Measurements from ENCODE around the gene MEMO1.

- PRO-cap, 2 experiments = no peak in any of the 2 experiments
Observed at GRCh38 chr2:30979859-30980425, 158.3 kb downstream of the GALNT14 start.

- PRO-cap, 2 experiments = no peak in any of the 2 experiments
Observed at GRCh38 chr2:31227645-31227953, 6.4 kb upstream of the EHD3 start.

- PRO-cap, 2 experiments = no peak in any of the 2 experiments
Observed at GRCh38 chr2:31704441-31704939, 123.8 kb upstream of the SRD5A2 start.

- PRO-cap, 2 experiments = no peak in any of the 2 experiments
Observed at GRCh38 chr2:31905749-31906752, 104.8 kb downstream of the MEMO1 start.

- PRO-cap, 2 experiments = no peak in any of the 2 experiments
Observed at GRCh38 chr2:32008959-32009335, 1.9 kb downstream of the MEMO1 start.

GRCh38 chr2:32010696-32011934 is at the start of gene MEMO1:
Gene MEMO1 (minus strand): TSS chr2:32011008.
- PRO-cap, 2 experiments = peak in 2 of 2 experiments; most common plus-strand start chr2:32010821 (in 1); most common minus-strand start chr2:32010853 (in 2)

GRCh38 chr2:32062401-32062978 is 866 bp upstream of the SPAST start:
- PRO-cap, 2 experiments = no peak in any of the 2 experiments

GRCh38 chr2:32204380-32204955 is 38.8 kb downstream of the SLC30A6 start:
- PRO-cap, 2 experiments = no peak in any of the 2 experiments

DNA sequence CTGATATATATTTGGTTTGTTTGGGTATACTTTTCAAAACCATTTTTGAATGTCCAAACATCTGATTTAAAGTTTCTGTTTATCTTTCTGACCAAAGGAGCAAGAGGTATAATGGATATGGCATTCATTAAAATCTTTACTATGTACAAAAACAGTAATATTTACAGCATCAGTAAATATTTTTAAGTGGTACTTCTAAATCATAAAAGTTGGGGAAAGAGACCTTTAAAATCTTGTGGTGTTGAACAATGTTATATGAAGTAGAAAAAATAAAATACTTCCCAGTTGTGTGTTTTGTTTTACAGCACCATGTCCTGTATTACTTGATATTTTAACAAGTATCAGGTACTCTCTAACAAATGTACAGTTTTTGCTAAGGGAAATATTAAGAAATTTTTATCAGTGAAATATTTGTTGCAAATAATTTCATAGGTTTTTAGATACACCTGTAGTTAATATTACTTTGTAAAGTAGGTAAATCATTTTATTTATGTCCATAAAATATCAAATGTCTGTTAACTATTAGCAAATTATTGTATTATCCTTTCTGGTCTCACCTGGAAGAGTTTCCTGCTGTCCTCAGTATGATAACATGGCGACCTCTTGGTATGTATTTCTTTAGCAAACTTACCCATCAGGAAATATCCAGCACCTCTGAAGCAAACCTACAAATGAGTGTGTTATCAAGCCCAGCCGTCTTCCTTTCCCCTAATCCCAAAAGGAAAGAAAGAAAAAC is 28.7 kb downstream of the YIPF4 start:
- PRO-cap, 2 experiments = no peak in any of the 2 experiments

- PRO-cap, 2 experiments = no peak in any of the 2 experiments
Observed at GRCh38 chr2:32328831-32329629, 27.8 kb upstream of the BIRC6 start.

DNA sequence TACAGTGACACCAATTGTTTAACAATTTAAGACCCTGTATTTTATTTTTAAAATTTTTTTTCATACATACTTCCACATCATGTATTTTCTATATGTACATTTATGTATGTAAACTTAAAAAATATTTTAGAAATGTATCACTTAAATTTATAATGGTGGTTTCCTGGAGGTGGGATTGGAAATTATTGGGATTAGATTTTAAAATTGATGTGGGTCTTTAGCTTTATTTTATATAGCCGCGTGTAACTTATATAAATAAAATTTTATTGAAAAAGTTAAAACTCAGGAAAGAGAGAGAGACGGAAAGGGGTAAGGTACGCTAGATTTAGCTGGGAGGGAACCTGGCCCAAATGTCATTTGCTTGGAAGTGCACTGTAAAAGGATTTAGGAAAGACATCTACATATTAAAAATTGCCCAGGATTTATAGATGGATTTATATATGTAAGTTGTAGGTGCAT is 41.7 kb downstream of the BIRC6 start:
- PRO-cap, 2 experiments = no peak in any of the 2 experiments

DNA sequence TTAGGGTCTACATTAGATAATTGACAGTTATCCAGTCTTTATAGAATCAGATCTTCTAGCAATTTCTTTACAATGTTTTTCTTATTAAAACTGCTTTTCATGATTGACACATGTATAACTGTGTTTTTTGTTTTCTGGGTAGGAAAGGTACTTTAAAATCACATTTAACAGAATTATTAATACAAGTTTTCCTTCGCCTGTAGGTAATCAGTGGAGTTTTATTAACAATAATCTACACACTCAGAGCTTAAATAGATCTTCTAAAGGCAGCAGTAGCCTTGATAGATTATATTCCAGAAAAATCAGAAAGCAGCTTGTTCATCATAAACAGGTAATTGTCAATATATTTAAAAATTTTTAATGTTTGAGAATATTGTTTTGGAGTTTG is 116.1 kb downstream of the BIRC6 start:
- PRO-cap, 2 experiments = no peak in any of the 2 experiments

DNA sequence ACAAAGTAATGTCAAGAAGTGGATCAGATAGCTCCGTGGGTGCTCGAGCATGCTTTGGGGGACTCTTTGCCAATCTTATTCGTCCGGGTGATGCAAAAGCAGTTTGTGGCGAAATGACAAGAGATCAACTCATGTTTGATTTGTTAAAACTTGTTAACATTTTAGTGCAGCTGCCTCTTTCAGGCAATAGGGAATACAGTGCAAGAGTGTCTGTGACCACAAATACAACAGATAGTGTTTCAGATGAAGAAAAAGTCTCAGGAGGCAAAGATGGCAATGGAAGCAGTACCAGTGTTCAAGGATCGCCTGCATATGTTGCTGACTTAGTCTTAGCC is 128.2 kb upstream of the TTC27 start:
- PRO-cap, 2 experiments = no peak in any of the 2 experiments

- PRO-cap, 2 experiments = no peak in any of the 2 experiments
Observed at GRCh38 chr2:32617780-32618351, 10.0 kb upstream of the TTC27 start.

GRCh38 chr2:32900593-32900890 is 46.2 kb upstream of the LTBP1 start:
- PRO-cap, 2 experiments = no peak in any of the 2 experiments

DNA sequence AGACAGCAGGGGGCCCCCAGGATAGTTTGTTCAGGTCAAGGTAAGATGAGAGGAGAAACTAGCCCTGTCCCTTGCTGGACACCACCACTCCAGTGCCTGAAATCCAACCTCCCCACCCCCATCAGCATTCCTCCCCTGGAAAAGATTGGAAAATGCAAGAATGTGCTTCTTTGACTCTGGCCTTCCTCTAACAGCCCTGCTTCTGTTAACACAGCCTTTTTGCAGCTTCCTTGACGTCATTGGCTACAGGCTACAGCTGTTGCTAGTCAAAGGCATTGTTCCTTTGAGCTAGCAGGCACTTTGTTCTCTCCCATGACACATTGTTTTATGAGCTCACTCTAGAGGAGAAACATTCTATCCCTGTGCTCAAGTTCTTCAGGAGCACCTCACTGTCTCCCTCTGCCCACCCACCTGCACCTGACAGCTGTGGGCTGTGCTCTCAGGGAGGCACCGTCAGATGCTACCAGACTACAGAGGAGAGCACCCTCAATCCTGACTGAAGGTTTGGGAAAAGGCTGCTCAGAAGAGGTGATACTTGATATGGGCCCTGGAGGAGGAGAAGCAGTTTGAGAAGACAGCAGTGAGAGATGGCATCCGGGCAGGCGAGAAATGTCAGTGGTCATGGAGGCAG is 19.9 kb upstream of the LTBP1 start:
- PRO-cap, 2 experiments = no peak in any of the 2 experiments

GRCh38 chr2:33022139-33022530 is 75.4 kb downstream of the LTBP1 start:
- PRO-cap, 2 experiments = no peak in any of the 2 experiments

GRCh38 chr2:33134096-33135210 is 187.7 kb downstream of the LTBP1 start:
- PRO-cap, 2 experiments = no peak in any of the 2 experiments

GRCh38 chr2:33158491-33159177 is 211.9 kb downstream of the LTBP1 start:
- PRO-cap, 2 experiments = no peak in any of the 2 experiments

GRCh38 chr2:33212015-33212496 is 264.4 kb upstream of the RASGRP3 start:
- PRO-cap, 2 experiments = no peak in any of the 2 experiments

All from helper T cell (primary cell).